Pulmonary lymph node (tissue), 1 donor: ENCODE measurements around the genes PGRMC1, SOWAHD, TMEM255A and LAMP2.

DNA sequence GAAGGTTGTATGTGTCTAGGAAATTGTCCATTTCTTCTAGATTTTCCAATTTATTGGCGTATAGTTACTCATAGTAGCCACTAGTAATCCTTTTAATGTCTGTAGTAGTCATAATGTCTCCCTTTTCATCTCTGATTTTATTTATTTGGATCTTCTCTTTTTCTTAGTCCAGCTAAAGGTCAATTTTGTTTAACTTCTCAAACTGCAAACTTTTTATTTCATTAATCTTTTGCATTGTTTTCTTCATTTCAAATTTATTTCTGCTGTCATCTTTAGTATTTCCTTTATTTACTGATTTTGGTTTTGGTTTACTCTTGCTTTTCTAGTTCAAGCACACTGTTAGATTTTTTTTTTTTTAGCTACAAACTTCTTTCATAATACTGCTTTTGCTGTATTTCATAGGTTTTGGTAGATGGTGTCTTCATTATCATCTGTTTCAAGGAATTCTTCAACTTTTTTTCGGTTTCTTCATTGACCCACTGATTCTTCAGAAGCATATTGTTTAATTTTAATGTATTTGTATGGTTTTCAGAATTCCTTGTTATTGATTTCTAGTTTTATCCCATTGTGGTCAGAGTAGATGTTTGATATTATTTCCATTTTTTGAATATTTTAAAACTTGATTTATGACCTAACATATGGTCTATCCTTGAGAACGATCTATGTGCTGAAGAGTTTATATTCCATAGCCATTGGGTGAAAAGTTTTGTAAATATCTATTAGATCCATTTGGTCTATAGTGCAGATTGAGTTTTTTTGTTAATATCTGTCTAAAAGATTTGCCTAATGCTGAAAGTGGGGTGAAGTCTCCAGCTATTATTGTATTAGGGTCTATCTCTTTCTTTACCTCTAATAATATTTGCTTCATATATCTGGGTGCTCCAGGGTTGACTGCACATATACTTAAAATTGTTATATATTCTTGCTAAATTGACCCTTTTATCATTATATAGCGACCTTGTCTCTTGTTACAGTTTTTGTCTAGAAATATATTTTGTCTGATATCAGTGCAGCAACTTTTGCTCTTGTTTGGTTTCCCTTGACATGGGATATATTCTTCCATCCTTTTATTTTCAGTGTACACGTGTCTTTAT lies 238.3 kb upstream of the AGTR2 start:
- PRO-cap = no peak

- PRO-cap = no peak
Measured at GRCh38 chrX:115957811-115958374, 212.7 kb upstream of the AGTR2 start.

DNA sequence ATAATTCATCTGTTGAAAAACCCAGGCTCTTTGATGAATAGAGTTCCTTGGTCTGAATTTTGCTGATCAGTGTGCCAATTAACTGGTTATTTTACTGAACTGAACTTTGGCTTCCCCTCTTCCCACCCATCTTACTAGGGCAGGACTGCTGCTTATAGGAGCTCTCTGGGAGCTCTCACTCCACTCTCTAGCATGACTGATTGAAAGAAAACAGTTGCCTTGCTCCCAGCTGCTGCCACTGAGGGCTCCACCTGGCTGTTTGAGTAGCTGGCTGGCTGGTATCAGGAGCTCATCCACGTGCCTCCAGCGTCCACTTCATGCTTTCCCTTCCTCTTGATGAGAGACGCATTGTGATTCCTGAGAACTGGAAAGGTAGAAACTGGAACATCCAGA lies 73.0 kb upstream of the KLHL13 start:
- PRO-cap = no peak

DNA sequence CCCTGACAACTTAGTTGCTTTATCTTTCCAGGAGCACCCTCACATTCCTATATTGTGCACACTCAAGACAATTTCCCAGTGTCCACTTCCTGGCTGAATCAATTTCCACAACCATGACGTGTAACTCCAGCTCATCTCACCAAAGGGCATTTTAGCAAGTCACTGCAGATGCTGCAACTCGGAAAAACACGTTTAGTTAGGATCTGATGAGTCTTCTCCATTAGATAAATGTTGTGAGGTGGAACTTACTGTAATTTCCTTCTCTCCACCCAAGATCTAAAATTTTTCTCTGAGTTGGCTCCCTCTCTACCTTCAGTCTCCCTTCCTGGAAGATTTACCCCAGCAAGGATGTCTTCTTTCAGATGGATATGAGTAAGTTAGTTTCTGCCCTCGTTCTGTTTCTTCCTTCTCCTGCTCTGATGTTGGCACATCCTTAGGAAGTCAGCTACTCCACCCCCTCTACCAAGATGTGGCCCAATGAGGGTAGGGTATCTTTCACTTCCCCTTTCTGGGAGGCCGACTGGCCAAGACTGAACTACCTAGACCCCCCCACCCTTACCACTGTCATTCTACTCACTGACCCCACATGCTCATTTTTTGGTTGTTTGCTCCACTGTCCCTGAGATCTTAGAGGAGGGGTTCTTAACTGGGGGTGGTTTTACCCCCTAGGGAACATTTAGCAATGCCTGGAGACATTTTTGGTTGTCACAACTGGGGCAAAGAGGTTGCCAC lies 28.7 kb upstream of the IL13RA1 start:
- PRO-cap = no peak

DNA sequence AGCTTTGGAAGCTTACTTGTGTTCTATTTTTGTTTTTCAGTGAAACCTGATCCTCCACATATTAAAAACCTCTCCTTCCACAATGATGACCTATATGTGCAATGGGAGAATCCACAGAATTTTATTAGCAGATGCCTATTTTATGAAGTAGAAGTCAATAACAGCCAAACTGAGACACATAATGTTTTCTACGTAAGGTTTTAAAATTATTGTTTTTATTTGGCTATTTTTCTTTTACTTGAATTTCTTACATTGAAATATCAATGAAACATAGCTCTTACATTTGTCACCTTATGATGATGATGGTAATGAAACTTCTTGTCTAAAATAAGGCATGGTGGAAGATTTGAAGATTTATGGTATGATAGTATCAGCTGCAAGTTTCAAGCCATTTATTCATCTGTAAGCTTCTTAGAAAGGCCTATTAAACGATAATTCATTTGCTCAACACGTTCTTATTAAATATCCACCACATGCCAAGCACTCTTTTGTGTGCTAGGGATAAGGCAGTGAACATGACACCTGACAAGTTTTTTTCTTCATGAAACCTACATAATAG lies 33.8 kb downstream of the IL13RA1 start:
- PRO-cap = no peak

- PRO-cap = no peak
Measured at GRCh38 chrX:119209415-119210058, 26.5 kb upstream of the PGRMC1 start.

- PRO-cap = bidirectional peak, plus-strand start at chrX:119236297, minus-strand start at chrX:119236140
Measured at GRCh38 chrX:119235835-119237052, at the start of gene PGRMC1. Gene PGRMC1 (plus strand): TSS chrX:119236285.

GRCh38 chrX:119400980-119401622 lies 2.0 kb downstream of the SLC25A43 start:
- PRO-cap = no peak

DNA sequence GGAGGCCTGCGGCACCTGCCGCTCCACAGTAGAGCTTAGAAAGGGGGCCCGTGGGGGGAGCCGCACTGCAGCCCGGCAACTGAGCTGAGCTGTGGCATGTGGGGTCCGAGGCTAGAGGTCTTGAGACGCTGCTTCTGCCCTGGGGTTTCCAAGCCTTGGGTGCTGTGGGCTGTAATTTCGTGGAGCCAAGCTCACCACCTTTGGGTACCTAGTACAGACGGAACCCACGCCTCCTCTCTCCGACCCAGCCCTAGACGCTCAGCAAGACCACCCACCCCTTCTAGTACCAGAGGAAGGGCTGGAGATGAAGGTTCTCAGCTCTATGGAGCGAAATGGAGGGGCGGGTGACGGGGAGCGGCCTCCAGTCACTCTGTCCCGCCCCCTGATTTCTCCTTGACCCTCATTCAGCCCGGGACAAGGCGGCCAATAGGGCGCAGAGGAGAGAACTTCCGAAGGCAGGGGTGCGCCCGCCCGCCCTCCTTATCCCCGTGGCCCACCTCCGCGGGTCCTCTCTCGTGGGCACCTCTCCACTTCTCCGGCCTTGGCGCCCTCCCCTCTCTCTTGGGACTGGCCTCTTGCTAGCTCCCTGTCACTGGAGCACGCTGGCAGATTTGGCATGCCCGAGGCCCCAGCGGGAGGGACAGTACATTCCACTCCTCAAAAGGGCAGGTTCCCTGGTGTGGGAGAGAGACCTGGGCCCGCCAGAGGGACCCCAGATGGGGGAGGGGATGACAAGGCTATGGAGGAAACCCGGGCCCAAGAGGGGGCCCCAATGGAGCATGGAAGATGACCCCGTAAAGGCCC lies 982 bp upstream of the SEPTIN6 start:
- PRO-cap = no peak

DNA sequence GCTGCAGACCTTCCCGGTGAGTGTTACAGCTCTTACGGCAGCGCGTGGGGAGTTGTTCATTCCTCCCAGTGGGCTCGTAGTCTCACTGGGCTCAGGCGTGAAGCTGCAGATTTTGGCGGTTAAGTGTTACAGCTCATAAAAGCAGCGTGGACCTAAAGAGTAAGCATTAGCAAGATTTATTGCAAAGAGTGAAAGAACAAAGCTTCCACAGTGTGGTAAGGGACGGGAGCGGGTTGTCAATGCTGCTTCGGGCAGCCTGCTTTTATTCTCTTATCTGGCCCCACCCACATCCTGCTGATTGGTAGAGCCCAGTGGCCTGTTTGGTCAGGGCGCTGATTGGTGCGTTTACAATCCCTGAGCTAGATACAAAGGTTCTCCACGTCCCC lies 8.4 kb upstream of the SOWAHD start:
- PRO-cap = no peak

DNA sequence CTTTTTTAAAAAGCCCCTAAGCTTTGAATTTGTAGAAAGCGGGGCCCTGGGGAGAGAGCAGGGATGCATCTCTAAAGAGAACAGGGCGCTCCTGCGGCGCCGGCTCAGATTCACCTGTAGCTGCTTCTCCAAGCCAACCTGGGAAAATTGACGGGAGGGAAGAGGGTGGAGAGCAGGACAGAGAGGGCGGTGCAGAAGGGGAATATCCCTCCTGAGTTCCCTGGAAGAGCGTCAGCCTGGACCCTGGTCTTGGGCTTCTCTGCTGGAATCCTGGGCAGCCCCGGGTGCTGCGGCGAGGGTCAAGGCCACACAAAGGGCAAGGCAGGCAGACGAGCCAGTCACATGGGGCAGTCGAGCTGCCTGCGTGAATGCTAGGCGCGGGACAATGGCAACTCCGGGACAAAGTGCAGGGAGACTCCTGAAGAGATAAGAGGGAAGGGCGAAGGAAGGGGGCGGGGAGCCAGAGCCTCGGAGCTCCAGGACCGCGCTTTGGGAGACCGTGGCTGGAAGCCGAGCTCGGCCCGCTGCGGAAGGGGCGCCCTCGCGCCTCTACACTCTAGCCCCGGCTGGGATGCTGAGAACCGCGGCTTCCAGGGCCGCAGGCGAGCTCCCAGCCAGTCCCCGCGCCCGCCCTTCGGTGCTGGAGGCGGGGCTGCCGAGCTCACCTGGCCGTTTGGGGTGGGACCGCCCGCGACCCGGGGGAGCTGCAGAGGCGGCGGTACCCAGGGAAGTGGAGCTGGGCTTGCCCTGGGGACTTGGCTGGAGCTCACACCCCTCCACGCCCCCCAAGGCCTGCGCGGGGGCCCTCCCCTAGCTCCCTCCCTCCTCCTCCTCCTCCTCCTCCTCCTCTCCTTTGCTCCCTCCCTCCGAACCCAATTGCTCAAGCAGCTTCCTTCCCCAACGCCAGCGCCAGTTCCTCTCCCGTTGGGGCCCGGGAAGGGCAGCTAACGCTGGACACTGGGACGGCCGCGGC lies at the start of gene SOWAHD:
Gene SOWAHD (plus strand): TSS at position 909 of the 973 bp plus-strand sequence.
- PRO-cap = bidirectional peak, plus-strand start at position 709 of the sequence, minus-strand start at position 636 of the sequence

DNA sequence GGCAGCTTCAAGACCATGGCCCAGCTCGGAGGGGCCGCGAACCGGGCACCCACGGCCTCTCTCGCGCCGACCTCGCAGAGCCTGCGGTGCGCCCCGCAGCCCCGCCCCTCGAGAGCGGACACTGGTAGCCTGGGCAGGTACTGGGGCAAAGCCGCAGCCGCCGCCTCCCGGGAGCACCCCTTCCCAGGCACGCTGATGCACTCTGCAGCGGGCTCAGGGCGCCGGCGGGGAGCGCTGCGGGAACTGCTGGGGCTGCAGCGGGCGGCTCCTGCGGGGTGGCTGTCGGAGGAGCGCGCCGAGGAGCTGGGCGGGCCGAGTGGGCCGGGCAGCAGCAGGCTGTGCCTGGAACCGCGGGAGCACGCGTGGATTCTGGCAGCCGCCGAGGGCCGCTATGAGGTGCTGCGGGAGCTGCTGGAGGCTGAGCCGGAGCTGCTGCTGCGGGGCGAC lies 288 bp downstream of the SOWAHD start:
- PRO-cap = no peak

DNA sequence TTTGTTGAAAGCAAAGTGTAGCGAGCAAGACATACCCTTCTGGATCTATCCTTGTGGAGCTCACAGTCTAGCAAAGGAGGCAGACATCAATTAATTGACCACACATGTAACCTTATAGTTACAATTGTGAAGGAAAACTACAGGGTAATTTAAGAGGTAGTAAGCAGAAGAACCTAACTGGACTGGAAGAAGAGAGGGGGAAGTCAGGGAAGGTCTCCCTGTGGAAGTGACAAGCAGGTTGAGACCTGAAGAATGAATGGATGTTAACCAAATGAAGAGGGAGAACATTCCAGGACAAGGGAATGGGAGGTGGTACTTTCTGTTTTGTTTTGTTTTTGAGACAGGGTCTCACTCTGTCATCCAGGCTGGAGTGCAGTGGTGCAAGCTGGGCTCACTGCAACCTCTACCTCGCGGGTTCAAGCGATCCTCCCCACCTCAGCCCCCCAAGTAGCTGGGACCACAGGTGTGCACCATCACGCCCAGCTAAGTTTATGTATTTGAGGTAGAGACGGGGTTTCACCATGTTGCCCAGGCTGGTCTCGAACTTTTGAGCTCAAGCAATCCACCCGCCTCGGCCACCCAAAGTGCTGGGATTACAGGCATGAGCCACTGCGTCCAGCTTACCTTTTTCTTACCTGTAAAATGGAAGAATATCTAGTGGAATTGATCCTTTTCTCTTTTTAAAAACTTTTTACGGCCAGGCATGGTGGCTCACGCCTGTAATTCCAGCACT lies 10.3 kb downstream of the RPL39 start:
- PRO-cap = no peak

DNA sequence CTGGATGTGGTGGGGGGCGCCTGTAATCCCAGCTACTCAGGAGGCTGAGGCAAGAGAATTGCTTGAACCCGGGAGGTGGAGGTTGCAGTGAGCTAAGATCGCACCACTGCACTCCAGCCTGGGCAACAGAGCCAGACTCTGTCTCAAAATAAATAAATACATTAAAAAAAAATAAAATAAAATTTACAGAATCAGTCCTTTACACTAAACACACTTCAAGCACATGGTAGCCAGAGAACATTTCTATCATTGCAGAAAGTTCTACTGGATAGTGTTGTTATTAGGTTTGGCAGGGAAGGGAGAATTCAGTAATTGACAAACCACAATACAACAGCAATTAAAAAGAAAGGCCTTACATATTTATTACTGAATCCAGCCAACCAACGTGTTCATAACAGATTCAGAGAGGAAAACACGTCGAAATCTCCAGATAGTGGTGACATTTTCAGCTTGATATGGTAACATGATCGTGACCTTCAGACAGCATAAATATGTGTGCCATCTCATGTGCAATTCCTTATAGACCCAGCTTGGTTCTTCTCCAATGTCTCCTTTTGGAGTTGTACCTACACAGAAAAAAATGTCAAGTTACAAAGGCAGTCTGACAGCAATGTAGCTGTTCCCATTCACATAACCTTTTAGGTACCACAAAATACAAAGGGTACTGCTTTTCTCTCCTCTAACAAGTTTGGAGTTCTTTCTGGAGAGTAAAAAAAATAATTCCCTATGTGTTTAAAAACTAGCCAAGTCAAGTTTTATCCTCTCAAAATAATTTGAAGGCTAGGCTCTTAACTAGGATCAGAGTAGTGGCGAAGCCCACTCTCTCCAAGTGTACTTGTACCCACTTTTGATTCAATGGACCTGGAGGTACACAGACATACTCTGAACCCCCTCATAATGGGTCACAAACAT lies 5.0 kb downstream of the RPL39 start:
- PRO-cap = no peak

GRCh38 chrX:119816180-119816696 lies 24.8 kb upstream of the RPL39 start:
- PRO-cap = no peak

GRCh38 chrX:120125271-120125852 lies 9.6 kb upstream of the RHOXF1 start:
- PRO-cap = no peak

- PRO-cap = no peak
Measured at GRCh38 chrX:120310282-120310979, 830 bp downstream of the TMEM255A start.

DNA sequence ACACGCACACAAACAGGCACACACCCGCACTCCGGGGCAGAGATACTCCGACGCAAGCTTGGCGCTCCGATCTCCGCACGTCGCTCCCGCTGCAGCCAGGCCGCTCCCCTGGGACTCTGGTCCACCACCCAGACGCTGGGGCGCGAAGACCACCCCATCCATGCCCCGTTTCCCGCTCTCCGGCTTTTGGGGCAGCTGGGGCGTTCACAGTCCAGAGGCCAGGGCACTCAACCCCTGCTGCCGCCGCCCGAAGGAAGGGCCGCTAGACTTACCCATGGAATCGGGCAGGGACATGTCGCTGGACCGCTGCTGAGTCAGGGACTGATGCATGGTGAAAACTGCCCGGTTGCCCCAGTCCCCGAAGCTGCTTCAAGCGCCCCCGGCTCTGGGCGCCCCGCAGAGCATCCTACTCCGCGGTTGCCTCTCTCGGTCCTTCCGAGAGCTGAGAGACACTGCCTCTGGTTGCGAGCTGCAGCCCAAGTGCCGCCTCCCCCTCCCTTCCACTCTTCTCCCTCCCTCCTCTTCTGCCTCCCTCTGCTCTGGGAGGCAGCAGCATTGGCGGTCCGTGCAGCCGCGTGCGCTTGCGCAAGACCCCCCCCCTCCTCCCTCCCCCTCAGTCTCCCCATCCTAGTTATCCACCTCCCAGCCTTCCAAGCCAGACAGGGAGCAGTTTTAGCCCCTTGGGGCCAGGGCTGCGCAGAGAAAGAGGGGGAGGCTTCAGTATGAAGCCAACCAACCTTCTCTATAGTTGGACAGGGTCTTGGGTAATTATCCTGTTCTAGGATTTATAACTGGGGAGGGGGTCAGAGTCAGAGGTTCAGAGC lies at the start of gene TMEM255A:
Gene TMEM255A (minus strand): TSS at position 482 of the 824 bp plus-strand sequence.
- PRO-cap = unidirectional peak, minus-strand start at position 188 of the sequence

DNA sequence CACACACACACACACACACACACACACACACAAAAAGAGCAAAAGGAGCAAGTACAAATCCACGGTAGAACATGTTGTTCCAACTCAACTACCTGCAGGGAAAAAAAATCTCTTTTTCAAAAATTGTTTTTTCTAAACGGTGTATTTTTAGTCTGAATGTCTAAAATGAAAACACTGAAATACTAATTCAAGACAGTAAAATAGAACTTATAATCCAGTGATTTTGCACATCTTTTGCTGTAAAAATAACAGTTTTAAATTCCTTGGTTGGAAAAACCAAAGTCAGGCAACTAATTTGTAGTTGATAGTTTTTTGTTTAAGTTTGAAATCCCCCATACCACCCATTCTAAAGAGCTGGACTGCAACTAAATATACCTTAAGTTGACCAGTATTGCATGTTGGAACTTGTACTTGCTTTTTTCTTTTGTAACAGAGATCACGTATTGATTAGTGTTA lies 30.4 kb downstream of the LAMP2 start:
- PRO-cap = no peak

DNA sequence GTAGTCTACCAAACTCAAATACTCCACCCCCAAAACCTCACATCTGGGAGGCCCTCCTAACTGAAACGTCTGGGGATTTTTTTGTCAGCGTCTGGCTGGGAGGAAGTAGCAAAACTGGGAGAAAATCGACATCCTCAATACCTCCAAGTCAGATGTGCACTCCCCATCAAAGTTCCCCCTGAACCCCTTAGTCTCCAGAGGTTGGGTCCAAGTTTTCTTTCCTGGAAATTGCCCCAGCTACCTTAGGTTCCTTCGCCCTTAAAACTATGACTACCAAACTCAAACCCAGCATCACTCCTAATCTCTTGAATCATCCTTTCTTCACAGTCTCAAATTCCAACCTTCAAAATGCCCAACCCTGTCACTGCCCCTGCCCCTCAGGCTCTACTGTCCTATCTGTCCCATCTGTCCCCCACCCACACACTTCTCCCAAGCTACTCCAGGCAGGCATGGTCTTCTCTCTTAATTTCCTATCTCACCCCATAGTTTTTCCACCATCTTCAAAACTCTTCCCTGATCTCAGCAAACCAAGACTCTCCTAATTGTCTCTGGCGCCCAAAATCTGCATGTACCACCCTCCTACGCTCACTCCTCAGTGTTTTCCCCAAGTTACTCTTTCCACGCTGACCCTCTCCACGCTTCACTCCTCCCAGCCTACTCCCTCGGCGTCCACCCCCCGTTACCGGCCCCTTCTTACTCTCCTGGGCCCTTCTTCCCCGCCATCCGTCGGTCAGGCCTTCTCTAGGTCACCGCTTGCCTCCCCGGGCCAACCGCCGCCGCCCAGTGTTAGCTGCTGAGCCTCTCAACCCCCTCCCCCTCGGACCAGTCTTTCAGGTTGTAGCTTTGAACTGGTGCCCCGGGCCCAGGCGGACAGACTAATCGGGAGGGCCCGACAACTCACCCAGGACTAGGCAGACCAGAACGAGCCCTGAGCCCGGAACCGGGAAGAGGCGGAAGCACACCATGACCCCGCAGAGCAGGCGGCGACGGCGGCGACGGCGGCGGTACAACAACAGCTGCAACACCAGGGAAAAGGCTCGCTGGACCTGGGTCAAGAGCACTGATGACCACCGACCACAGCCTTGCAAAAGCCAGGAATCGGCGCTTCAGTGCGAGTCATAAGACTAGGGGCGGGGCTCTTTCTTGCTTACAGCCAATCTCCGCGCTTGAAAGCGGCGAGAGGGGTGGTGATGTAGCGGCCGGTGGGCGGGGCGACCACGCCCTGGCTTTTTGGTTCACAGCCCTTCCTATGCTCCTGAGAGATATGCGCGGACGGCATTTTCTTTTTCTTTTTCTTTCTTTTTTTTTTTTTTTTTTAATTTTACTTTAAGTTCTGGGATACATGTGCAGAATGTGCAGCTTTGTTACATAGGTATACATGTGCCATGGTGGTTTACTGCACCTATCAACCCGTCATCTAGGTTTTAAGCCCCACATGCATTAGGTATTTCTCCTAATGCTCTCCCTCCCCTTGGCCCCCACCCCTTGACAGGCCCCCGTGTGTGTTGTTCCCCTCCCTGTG lies at the start of gene LAMP2:
Gene LAMP2 (minus strand): TSS at position 1,092 of the 1,522 bp plus-strand sequence.
- PRO-cap = bidirectional peak, plus-strand start at position 1,259 of the sequence, minus-strand start at position 1,084 of the sequence